Sigmoid colon (tissue), 4 donors: Measurements from ENCODE around the gene FREM1.

GRCh38 chr9:12698291-12698744 is 5.1 kb downstream of the TYRP1 start:
- PRO-cap, result no peak
- RAMPAGE, long total RNA, 4 experiments, result no peak in any of the 4 experiments

- PRO-cap, result no peak
- RAMPAGE, long total RNA, 4 experiments, result no peak in any of the 4 experiments
Measured at GRCh38 chr9:13168172-13168804, 111.2 kb downstream of the MPDZ start.

- PRO-cap, result no peak
- RAMPAGE, long total RNA, 4 experiments, result no peak in any of the 4 experiments
Measured at GRCh38 chr9:13265126-13265325, 14.5 kb downstream of the MPDZ start.

GRCh38 chr9:13267734-13268311 is 11.7 kb downstream of the MPDZ start:
- PRO-cap, result bidirectional peak, plus-strand start at chr9:13268032, minus-strand start at chr9:13267951
- RAMPAGE, long total RNA, 4 experiments, result no peak in any of the 4 experiments

DNA sequence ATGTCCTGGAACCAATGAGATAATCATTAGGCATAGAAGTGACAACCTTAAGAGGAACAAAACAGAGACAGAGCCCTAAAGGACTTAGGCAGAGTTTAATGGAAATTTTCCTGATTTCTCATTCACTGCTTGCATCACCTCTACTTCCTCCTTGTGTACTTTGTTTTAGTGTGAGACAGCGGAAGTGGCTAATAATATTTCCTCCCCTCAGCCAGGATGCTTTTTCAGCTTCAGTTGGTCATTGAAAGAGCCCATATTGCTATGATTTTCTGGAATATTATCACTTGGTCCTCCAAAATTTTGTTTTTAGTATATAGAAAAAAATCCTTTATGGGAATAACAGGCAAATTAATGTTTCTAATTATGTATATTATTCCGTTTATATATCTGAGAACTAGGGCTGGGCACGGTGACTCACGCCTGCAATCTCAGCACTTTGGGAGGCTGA is 153.5 kb upstream of the MPDZ start:
- PRO-cap, result no peak
- RAMPAGE, long total RNA, 4 experiments, result no peak in any of the 4 experiments

- PRO-cap, result no peak
- RAMPAGE, long total RNA, 4 experiments, result no peak in any of the 4 experiments
Measured at GRCh38 chr9:14123754-14124221, 190.2 kb downstream of the NFIB start.

DNA sequence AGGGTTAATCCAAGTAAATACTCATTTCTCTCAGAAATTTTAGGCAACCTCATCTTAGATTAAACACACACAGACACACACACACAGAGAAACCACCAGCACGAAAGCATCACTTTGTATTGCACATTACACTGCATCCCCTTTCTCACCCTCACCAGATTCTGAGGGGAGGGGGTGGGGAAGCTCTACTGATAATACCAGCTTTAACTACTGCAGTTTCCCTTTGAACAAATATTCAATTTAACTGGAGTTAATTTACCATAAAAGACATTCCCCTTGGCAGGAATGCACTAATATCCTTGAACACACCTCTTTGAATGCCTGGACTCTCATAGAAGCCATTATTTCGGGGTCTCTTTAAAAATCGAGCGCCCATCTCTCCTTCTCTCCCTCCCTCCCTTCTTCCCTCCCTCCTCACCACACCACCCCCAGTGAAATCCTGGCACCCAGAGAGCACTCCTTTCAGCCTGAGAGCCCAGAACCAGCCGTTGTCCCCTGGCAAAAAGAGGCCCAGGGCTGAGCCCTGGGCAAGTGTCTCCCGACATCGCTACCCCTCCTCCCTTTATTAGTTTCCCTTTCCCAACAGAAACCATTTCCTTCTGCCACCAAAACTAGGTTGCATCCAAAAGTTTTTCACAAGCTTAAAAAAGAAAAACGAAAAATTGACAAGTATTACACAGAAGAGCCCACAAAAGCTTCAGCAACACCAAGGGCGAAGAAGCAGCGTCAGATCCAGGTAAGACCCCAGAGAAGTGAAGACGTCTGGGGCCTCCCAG is 2.9 kb upstream of the NFIB start:
- PRO-cap, result no peak
- RAMPAGE, long total RNA, 4 experiments, result start-site peak on the plus strand in 2 of 4 experiments, centred at position 470 of the sequence, 7 to 14 reads per replicate

DNA sequence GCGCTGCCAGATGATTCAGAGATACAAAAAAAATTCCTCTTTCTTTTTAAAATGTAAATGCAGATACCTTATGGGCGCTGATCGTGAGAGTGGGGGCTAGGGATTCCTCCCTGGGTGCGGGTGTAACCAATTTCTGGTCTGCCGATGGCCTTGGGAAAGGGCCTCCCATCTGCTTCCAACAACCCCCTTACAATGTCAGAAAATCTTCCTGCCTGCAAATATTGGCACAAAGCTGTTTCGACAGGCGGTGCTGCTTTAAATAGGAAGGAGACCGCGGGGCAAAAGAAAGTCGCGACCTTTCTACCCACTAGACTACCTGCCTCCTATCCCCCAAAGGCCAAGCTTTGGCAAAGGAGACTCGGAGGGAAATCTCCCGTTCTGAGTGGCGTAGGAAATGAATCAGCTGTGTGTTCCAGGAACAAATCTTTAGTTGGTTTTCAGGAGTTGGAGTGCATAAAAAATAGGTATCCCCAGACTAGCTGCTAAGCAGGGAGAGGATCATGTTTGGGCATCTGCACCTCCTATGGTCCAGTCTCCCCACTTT is 36.8 kb upstream of the NFIB start:
- PRO-cap, result no peak
- RAMPAGE, long total RNA, 4 experiments, result no peak in any of the 4 experiments

- PRO-cap, result no peak
- RAMPAGE, long total RNA, 4 experiments, result no peak in any of the 4 experiments
Measured at GRCh38 chr9:14419273-14419732, 105.4 kb upstream of the NFIB start.

- PRO-cap, result no peak
- RAMPAGE, long total RNA, 4 experiments, result start-site peak on the minus strand in 2 of 4 experiments, at chr9:14910203-14910508 at its widest, 15 to 39 reads per replicate
Measured at GRCh38 chr9:14909687-14910744, at the start of gene FREM1. Gene FREM1, minus strand, starts transcription at chr9:14910428.

DNA sequence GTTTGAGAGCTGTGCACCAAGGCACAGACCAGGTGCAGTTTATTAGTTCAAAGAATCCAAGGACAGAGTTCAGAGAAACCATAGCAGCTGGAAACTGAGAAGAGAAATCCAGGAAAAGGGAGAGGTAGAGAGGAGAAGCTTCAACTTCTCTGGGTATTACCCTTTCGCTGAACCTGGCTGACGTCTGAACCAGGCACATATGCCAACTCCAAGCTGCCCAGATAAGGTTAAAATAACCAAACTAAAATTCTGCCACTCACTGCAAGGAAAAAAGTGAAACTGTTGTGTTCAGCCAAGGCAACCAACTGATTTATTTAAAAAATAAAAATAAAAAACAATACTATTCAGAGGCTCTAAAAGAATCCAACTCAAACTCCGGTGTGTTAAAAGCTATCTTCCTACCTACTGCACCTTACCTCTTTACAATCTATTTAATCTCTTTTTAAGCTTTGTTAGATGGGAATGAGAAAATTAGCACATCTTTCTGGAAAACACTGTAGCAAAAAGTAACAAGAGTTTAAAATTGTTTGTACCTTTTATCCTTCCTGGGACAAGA is 23.6 kb upstream of the TTC39B start:
- PRO-cap, result no peak
- RAMPAGE, long total RNA, 4 experiments, result no peak in any of the 4 experiments

DNA sequence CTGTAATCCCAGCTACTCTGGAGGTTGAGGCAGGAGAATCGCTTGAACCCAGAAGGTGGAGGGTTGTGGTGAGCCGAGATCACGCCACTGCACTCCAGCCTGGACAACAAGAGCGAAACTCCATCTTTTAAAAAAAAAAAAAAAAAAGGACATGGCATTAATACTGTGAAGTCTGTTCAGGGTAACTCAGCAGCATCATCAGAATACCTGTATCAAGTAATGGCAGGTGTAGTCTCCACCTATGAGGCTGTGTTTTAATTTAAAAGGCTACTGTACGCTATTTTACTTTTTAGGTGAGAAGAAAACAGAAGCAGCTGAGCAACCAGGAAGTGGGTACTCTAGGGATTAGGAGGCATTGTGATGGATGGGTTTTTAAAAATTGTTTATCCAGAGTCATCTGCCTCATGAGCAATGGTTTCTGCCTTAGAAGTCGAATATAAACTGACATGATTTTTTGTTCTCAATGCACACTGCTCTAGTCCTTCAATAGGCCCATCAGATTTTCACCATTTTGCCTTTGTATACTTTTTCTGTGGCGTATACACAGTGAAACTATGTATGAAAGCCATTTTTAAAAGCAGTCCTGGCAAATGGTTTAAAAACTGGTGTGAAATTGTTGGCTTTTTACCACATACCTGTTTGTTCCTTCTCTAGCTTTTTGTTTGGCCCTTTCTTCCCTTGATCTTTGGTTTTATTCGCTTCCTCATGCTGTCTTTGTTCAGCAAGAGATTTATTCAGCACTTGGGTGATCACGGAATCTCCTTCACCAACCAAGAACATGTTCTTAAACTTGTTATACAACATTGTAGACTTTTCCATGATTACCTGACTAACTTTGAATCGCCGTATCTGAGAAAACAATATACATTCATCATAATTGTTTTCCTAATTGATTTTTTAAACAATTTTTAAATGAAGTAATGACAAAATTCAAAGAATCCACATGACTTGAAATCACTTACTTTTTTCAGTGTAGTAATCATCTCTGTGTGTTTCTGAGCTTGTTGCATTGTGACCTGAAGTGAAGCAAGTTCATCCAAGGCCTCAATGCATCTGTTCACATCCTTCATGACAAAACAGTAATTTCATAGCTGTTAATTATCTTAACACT is 42.4 kb downstream of the PSIP1 start:
- PRO-cap, result no peak
- RAMPAGE, long total RNA, 4 experiments, result start-site peak on the minus strand in 1 of 4 experiments, centred at position 1,059 of the sequence, 17 reads per replicate

DNA sequence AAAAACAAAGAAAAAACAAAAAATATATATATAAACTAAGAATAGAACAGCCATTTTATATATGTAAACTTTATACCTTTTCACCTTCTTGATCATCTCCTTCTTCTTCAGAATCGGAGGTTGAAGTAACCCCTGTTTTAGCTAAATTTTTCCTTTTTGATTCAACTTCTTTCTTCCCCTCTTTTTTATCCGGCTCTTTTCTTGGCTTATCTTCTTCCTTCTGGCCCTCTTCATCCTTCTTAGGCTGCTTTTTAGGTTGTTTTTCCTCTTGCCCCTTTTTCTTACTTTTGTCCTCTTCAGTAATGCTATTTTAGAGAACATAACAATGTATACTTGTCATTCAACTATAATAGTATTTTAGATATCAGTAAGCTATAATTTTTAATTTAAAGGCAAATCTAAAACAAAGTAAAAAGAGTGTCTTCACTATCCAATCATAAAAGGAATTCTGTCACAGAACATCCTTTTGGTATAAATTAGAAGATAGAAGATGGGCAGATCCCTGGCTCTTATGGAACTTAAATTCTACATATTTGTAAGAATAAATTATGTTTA is 36.8 kb downstream of the PSIP1 start:
- PRO-cap, result no peak
- RAMPAGE, long total RNA, 4 experiments, result start-site peak on the minus strand in 1 of 4 experiments, centred at positions 126 to 256 of the sequence, 18 to 19 reads per replicate

DNA sequence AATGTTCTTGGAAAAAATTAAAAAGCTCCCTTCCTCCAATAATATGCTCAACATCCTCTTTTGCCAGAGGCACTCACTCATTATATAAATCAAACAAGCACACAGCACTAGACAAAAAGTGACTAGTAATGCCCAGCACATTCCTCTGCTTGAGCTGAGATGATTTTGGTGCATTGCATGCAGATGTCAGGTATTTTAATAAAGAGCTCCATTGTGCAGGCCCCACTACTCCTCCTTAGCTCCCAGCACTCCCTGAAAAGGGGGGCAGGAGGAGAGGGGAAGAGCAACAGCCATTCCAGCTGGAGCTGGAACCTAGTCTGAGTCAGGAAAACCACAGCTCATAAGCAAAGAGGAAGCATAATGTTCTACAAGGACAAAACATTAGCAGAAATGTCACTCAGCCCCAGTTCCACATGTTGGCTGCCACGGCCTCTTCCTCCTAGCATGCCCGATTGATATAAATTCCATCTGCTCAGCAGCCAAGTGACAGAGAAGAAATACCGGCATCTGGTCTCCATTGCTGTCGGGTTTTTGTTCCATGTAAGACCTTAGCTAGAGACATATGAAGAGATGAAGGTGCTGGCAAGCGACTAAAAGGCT is 348.5 kb downstream of the BNC2 start:
- PRO-cap, result no peak
- RAMPAGE, long total RNA, 4 experiments, result no peak in any of the 4 experiments

- PRO-cap, result no peak
- RAMPAGE, long total RNA, 4 experiments, result start-site peak on the plus strand in 1 of 4 experiments, at chr9:17317446-17317670 at its widest, 6 reads per replicate
Measured at GRCh38 chr9:17317173-17317824, 182.5 kb downstream of the CNTLN start.

GRCh38 chr9:18447274-18447825 is 26.6 kb upstream of the ADAMTSL1 start:
- PRO-cap, result no peak
- RAMPAGE, long total RNA, 4 experiments, result no peak in any of the 4 experiments

GRCh38 chr9:19160031-19160454 is 32.8 kb upstream of the PLIN2 start:
- PRO-cap, result no peak
- RAMPAGE, long total RNA, 4 experiments, result no peak in any of the 4 experiments

- PRO-cap, result no peak
- RAMPAGE, long total RNA, 4 experiments, result no peak in any of the 4 experiments
Measured at GRCh38 chr9:19162922-19163508, 35.7 kb upstream of the PLIN2 start.

GRCh38 chr9:19174108-19174428 is 46.8 kb upstream of the PLIN2 start:
- PRO-cap, result no peak
- RAMPAGE, long total RNA, 4 experiments, result no peak in any of the 4 experiments

DNA sequence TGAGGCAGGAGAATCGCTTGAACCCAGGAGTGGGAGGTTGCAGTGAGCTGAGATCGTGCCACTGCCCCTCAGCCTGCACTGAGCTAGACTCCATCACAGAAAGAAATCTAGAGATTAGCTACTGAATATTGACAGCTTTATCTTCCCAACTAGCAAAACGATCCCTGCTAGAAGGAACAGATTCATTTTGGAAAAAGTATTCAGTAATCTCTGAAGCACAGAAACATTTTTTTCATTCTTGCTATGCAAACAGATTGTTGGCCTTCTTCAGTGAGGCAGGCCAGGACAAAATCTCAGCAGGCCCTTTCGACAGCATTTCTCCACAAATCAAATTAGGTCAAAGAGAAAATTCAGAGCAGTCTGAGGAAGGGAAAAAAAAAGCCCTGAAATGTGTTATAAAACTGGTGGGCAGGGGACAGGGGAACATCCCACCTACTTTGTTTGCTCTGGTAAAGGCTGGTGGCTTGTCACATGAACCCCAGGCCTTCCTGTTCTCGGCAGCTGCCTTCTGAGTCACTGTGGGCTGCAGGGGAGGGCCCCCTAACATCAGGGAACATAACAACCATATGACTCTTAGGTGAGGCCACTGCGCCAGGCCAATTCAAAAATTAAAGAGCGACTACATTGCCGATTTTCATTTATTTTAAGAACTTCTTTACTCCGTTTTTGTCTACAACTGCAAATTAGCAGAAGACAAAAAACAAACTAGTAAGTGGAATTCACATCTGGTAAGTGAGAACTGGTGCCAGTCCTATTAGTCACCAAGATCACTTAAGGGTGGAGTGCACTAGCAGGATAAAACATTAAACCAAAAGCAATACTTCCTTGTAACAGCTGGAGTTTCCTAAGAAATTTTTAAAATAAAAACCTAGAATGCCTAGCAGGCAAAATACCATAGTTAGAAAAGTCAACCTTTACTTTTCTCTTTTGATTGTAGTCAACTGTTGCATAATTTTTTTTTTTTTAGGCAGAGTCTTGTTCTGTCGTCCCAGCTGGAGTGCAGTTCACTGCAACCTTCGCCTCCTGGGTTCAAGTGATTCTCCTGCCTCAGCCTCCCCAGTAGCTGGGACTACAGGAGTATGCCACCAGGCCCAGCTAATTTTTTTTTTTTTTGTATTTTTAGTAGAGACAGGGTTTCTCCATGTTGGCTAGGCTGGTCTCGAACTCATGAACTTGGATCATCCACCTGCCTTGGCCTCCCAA is 46.2 kb upstream of the DENND4C start:
- PRO-cap, result no peak
- RAMPAGE, long total RNA, 4 experiments, result no peak in any of the 4 experiments